ENCODE measurements around the genes TMEM54 and CSMD2.

DNA sequence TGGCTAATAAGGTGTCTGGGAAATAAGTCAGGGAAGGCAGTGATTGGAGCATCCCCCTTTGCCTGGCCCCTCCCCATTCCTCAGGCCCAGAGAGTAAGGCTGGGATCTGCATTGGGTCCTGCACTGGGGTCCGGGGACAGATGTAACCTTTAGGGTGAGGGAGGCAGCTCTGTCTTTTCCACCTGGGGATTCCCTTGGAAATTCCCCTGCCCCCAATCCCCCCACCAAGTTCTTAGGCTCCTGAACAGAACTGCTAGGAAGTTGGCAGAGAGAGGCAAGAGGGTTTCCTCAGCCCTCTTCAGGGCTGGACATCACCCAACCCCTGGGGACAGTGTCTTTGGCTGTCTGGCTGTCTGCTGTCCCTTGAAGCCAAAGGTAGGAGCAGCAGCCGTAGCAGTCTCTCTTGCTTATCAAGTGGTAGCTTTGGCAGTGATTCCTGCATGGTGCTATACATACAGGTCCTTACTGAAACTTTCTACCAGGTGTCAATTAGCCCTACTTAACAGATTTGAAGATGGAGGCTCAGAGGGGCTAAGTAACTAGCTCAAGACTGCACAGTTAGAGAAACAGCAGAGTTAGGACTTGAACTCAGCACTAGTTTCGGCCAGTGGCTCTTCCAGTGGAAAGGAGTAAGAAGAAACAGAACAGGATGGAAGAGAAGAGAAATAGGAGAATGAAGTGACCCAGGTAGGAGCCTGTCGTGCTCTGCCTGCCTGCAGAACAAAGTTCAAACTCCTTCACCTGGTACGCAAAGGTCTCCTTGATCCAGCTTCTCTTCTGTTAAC is 4.2 kb downstream of the FAM229A start:
- PRO-cap: no peak

DNA sequence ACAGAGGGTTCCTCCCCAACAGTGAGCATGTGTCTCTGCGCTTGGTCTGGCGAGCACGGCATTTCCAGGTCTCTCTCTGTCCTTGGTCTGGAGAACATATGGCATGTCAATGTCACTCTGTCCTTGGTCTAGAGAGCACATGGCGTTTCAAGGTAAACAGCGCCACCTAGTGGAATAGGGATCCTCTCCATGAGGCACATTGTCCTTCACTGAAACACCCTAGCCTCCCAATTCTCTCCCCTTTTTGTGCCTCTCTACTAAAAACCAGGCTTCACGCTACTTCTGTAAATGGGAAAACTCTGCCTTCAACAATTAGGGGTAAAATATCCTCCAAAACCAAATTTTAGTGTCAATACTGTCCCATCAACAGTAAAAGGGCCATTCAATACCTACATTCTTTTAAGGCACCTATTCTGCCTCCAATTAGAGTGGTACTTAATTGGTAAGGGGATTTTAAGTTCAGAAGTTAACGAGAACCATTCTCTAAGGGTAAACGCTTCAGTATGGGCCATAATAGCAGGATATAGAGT is 19.8 kb upstream of the BSDC1 start:
- PRO-cap: no peak

DNA sequence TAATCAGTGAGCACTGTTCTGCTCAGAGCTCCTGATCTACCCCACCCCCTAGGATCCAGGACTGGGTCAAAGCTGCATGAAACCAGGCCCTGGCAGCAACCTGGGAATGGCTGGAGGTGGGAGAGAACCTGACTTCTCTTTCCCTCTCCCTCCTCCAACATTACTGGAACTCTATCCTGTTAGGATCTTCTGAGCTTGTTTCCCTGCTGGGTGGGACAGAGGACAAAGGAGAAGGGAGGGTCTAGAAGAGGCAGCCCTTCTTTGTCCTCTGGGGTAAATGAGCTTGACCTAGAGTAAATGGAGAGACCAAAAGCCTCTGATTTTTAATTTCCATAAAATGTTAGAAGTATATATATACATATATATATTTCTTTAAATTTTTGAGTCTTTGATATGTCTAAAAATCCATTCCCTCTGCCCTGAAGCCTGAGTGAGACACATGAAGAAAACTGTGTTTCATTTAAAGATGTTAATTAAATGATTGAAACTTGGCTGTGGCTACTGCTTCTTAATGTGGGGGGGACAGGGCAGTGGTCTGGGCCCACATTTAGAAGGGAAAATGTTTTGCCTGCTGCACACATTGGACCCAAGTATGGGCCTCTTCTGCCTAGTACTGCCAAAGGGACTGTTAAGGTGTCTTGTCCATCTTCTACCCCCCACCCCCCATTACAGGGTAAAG is 33.0 kb downstream of the KIAA1522 start:
- PRO-cap: no peak

DNA sequence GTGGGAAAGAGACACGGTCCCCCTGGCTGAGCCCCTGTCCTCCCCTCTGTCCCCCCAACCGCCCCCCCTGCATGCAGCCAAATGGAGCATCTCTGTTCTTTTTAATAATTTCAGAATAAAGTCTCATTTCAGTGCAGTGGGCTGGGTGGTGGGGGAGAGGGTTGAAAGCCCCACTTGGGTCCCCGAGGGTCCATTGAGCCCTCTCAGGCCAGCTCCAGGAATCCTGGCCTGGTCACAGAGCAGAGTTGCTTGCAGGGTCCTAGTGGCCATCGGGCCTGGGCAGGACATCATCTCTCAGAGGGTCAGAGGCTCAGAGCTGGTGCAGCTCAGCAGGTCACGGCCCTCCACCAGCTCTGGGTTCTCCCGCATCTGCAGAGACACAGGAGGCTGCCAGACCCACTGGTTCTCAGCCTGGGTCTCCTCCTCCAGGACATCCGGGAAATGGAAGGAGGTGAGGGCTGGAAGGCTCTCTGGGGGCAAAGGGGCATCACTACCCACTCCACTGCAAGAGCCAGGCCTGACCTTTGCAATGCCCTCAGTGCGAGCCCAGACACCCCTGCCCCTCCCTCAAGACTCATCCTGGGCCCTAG is 6.6 kb downstream of the TMEM54 start:
- PRO-cap: no peak

- PRO-cap: no peak
These were observed at the start of gene TMEM54 for GRCh38 chr1:32900908-32901905. Gene TMEM54, minus strand, starts transcription at chr1:32901389.

DNA sequence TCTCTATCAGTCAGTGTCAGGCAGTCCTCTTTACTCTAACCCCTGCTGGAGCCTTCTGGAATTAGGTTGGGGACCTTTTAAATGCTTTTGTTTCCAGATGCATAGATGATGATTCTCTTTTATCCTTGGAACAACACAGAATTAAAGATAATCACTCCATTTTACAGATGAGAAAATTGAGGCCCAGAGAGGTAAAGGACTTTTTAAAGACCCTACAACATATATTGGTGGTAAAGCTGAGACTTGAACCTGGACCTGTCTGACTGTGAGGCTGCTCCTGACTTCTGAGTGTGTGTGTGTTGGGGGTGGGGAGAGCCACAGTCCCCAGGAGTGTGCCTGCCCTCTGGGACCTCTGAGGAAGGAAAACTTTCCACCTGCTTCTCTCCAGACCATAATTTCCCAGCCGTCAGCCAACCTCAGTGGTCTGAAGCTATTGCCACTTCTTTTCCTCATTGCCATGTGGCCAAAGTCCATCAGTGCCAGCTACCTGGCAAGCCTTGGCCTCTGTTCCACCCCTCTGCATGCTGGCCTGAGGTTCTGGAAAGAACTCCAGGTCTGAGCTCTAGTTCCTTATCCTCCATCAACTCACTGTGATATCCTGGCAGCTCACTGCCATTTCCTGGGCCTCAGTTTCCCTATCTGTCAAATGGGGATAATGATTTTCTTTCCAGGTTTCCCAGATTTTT is 3.2 kb upstream of the TMEM54 start:
- PRO-cap: no peak

DNA sequence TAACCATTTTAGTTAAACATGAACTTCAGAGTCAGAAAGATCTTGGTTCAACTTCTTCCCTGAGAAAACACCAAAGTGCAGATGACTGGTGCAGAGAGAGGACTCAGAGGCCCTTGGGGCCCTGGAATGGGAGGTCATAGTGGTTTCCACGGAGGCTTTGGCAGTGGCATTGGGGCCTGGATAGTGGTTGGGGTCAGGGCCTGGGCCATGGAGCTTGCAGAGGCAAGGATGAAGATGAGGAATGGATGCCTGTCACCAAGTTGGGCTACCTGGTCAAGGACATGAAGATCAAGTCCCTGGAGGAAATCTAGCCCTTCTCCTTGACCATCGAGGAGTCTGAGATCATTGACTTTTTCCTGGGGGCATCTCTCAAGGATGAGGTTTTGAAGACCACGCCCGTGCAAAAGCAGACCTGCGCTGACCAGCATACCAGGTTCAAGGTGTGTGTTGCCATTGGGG is 22.3 kb upstream of the RNF19B start:
- PRO-cap: no peak

GRCh38 chr1:32992983-32993581 is 28.5 kb upstream of the RNF19B start:
- PRO-cap: no peak

GRCh38 chr1:33010524-33010832 is 26.2 kb downstream of the AK2 start:
- PRO-cap: no peak

GRCh38 chr1:33031972-33032690 is 4.6 kb downstream of the AK2 start:
- PRO-cap: no peak

DNA sequence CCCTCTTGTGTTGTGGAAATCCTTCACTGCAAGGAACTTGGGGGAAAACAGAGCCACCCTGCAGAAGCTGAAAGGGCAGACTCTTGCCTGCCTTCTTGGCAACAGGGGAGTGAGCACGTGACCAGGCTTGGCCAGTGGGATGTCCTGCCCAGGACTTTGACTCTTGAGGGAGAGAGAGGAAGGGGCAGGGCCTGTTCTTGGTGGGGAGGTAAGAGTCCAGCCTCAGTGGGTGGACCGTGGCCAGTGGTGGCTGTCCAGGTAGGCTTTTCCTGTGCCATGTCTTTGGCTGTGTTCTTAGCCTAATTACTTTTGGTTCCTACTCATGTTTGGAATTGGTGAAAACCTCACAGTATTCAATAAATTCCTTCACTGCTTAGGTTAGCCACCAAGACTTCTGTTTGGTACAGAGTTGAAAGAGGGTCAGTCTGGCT is 8.6 kb upstream of the AK2 start:
- PRO-cap: no peak

- PRO-cap: no peak
These were observed 11.0 kb downstream of the TRIM62 start for GRCh38 chr1:33170769-33171350.

GRCh38 chr1:33276187-33276765 is 20.0 kb downstream of the ZNF362 start:
- PRO-cap: no peak

DNA sequence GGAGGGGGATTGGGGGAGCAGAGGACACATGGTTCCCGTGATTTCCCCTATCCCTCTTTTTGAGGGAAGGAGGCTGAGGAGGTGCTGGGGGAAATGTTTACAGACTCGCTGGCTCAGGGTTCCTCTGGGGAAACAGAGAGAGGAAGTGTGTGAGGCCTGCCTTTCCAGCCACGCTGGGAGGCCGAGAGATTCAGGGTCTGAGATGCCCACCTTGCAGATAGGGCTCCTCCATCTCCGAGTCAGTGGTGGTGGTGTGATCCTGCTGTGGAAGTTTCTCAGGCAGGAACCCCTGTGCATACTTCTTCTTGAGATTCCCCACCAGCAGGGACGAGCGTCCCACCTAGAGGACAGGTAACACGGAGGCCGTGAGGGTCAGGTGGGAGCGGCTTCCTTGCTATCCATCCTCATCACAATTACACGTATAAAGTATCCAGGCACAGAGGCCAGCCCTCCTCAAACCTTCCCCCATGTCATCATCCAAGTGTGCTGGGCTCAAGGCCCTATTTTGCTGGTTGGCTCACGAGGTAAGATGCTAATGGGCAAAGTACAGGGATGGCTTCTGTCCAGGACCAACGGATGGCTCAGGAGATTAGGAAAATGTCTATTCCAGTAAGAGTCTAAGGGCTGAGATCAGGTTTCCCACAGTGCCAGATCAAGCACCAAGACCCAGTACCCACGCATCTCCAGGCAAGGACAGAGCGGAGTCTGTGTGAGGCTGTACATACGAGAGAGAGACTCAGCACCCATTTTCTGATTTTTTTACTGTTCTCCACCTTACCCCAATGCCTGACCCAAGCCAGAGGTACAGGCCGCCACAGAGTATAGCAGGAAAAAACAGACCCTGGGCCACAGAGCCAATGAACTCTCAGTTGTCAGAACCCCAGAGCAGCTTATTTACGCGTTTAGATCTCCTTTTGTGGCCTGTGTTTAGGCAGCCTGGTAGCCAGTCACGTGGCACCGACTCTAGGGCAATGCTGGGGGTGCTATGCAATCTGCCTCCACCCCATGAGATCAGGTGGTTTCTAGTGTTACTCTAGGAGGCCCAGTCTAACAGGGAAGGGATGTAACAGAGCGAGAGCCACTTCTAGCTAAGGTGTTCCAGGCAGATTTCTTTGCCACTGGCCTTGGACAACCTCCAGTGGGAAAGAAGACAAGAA is 11.5 kb upstream of the A3GALT2 start:
- PRO-cap: no peak

- PRO-cap: no peak
These were observed 17.1 kb upstream of the A3GALT2 start for GRCh38 chr1:33337917-33338415.

DNA sequence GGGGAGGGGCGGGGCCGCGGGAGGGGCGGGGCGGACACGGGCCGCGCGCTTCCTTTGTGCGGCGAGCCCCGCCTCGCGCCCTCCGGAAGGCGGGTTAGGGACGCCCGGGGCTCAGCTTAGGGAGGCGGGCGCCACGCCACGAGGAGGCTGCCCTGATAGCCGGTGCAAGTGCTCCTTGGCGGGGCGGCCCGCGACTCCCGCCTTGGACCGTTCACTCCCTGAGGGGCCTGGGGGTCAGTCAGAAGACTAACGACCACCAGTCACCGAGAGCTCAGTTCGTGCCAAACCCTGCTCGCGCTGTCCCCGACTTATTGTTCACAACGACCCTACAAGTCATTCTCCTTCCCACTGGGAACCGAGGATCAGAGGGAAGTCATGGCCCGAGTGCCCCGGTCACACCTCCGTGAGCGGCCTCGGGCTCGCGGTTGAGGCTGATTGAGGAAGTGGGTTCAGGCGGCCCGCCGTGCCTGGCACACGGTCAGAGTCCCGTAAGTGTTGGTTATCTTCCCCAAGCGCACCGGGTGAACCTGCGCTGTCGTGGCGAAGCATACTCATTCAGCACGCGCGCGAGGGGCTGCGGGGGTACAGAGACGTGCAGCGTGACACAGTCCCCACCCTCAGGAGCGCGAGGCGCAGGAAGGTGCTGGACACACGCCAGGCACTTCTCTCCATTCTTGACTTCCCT is 29.2 kb upstream of the A3GALT2 start:
- PRO-cap: bidirectional peak, plus-strand start at position 114 of the sequence, minus-strand start outside the sequence

DNA sequence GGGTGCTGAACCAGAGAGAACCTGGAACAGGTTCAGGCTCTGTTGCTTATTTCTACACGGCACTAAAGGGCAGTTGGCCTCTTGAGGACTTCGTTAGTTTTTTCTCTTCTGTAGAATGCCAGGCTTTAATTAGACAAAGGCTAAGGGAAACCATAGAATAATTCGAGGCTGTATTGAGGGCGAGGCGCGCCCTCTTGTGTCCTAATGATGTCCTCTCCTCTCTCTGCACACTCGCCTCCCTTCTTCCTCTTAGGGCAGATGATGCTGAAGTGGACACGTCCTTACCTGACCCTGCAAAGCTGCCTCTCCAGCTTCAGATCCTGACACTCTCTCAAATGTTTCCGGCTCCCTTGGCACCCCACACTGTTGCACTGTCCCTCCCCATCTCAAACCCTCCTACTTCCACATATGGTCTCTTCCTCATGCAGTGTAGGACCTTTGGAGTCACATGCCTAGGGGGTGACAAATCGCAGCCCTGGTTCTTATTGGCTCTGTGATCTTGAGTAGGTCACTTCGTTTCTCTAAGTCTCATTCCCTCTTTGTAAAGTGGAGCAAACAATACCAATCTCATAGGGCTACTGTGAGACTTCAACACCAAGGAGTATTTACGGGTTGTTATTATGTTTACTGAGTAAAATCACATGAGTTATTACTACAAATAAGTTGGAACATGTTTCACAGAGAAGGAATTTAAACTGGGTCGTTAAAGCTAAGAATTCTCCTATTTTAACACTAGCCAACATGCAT is 1.8 kb upstream of the ZSCAN20 start:
- PRO-cap: no peak

- PRO-cap: bidirectional peak, plus-strand start at chr1:34163294, minus-strand start at chr1:34163217
These were observed 1.9 kb downstream of the CSMD2 start for GRCh38 chr1:34162858-34163702.

- PRO-cap: bidirectional peak, plus-strand start at chr1:34165353, minus-strand start at chr1:34165230; unidirectional peak, minus-strand start at chr1:34165382; bidirectional peak, plus-strand start at chr1:34165380, minus-strand start at chr1:34165382
These were observed at the start of gene CSMD2 for GRCh38 chr1:34164630-34165487. Gene CSMD2, minus strand, starts transcription at chr1:34165230.

DNA sequence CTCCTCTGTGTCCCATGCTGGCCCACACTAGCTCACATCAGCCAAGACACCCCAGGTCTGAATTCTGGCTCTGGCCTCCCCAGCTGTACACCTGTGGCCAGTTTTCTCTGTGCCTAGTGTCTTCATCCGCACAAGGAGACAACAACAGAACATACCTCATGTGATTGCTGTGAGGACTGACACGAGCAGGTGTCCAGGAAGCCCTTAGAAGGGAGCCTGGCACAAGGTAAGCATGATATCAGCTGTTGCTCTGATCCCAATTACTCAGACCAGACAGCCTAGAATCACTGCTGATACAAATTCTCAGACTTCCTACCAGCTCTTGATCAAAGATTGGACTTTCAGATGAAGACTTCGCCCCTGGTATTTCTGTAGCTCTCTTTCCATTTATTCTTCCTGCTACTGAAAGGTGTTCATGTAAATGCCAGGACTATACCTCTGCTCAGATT is 71.2 kb upstream of the GJB5 start:
- PRO-cap: no peak